GM23338 (cell line): ENCODE data around the gene MRGPRX2.

GRCh38 chr11:16899851-16900123 lies 114.4 kb downstream of the PLEKHA7 start:
- PRO-cap = no peak
- RAMPAGE, long total RNA = no peak

- PRO-cap = no peak
- RAMPAGE, long total RNA = start-site peak on the minus strand at chr11:16975025-16975048, 529 and 56 reads in 2 replicates
These were observed 39.4 kb downstream of the PLEKHA7 start for GRCh38 chr11:16974787-16975325.

GRCh38 chr11:16986976-16988132 lies 26.9 kb downstream of the PLEKHA7 start:
- PRO-cap = no peak
- RAMPAGE, long total RNA = no peak

GRCh38 chr11:17011473-17012754 lies 2.3 kb downstream of the PLEKHA7 start:
- PRO-cap = bidirectional peak, plus-strand start at chr11:17012498, minus-strand start at chr11:17012331
- RAMPAGE, long total RNA = no peak

DNA sequence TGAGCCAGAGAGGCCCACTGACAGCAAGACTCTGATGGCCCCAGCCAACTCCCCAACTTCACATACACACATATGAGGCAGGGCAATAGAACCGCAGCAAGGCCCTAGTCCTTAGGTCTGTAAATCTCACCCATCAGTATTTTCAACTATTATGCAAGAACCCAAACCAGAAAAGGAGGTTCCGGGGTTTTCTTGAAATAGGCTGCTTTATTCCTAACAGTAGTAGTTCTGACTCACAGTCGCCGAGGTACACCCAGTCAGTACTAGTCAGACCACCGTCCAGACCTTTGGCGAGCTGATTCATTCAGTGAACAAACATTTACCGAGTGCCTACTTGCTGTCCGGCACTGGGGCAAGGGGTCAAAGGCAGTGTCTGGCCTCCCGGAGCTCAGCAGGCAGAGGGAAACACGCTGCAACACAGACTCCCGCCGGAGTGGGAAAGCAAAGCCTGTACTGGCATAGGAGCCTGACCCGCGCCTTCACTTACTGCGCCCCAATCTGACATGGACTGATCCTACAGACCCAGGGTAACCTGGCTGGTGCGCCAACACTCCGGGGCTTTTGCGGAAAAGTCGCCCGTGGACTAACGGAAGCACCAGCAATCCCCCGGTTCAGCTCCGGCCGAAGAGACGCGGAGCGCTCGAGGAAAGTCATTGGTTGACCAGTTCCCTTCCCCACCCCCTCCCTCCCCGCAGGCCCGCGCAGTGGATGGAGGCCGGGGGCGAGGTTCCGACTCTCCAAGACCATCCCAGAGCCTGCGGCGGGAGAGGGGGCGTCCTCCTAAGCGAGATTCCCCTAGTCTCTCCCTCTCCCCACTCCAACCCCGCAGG lies 1.2 kb downstream of the PLEKHA7 start:
- PRO-cap = unidirectional peak, plus-strand start at position 222 of the sequence; bidirectional peak, plus-strand start at position 740 of the sequence, minus-strand start at position 585 of the sequence
- RAMPAGE, long total RNA = no peak

GRCh38 chr11:17015333-17015697 lies 1.1 kb upstream of the PLEKHA7 start:
- PRO-cap = no peak
- RAMPAGE, long total RNA = no peak

GRCh38 chr11:17073474-17074547 lies 3.7 kb downstream of the RPS13 start:
- PRO-cap = no peak
- RAMPAGE, long total RNA = no peak

- PRO-cap = no peak
- RAMPAGE, long total RNA = no peak
These were observed 25.7 kb upstream of the KCNJ11 start for GRCh38 chr11:17414073-17414676.

DNA sequence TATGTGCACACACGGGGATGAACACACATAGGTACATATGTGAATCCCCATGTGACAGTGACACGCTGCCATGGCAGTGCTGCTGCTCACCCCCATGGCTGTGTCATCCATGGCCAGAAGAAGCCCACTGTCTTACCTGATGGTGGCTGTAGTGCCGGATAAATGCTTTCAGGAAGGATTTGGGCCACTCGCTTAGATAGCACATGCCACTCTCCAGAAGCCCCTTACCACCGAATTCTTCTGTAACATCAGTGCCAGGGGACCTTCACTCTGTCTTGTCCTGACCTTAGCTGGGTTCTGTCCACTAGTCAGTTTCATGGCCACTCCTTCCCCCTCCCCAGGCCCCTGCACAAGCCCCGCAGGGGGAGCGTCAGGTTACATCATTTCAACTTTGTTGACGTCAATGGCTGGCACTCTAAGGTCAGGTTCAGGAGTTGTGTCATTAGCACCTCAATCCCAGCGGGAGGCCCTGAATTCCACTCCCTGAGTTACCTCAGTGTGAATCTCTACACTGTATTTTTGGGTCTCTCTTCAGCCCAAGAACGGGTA lies 10.6 kb downstream of the USH1C start:
- PRO-cap = no peak
- RAMPAGE, long total RNA = no peak

- PRO-cap = no peak
- RAMPAGE, long total RNA = no peak
These were observed 2.0 kb downstream of the USH1C start for GRCh38 chr11:17542138-17542606.

GRCh38 chr11:17542836-17543472 lies 1.3 kb downstream of the USH1C start:
- PRO-cap = no peak
- RAMPAGE, long total RNA = no peak

DNA sequence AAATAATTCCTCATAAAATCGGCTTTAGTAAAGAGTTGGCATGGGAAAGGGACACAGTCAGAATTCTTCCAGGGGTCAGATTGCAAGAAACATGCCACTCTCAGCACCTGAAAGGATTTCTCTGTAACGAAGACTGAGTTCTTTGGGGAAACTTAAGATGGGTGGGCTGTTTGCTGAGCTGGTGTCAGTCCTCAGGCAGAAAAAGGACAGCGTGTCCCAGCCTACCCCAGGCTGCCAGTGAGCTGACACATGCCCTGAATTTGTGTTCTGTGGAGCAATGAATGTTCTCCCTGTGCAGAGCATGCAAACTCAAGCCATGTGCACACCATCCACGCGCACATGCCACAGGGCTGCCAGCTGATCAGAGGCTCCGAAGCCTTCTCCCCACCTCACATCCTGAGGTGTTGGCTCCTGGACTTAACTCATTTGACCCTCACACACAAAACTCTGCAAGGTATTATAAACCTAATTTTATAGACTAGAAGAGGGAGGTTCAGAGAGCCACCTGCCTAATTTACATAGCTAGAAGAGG lies 104.9 kb downstream of the KCNC1 start:
- PRO-cap = no peak
- RAMPAGE, long total RNA = no peak

GRCh38 chr11:17921680-17922377 lies 91.0 kb downstream of the SERGEF start:
- PRO-cap = no peak
- RAMPAGE, long total RNA = no peak

DNA sequence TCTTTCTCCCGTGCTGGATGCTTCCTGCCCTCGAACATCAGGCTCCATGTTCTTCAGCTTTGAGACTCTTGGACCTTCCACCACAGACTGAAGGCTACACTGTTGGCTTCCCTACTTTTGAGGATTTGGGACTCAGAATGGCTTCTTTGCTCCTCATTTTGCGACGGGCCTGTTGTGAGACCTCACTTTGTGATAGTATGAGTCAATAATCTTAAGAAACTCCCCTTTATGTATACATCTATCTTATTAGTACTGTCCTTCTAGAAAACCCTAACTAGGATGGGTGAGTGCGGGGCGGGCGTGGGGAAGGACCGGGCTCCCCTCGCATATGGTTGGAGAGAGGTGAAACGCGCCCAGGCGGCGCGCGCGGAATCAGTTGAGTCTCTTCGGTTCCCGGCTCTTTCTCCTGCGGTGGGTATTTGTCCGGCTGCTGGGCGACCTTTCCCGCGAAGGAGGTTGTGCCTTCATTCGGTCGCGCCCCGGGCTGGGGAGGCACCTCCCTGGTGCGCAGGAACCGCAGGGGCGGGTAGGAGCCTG lies 27.8 kb downstream of the SAA4 start:
- PRO-cap = no peak
- RAMPAGE, long total RNA = no peak

- PRO-cap = no peak
- RAMPAGE, long total RNA = no peak
These were observed 6.7 kb upstream of the SAA1 start for GRCh38 chr11:18259264-18259918.

- PRO-cap = no peak
- RAMPAGE, long total RNA = no peak
These were observed 11.1 kb upstream of the LDHA start for GRCh38 chr11:18383315-18383523.

- PRO-cap = bidirectional peak, plus-strand start at chr11:18394777, minus-strand start at chr11:18394786; bidirectional peak, plus-strand start at chr11:18395099, minus-strand start at chr11:18394863
- RAMPAGE, long total RNA = no peak
These were observed 315 bp downstream of the LDHA start for GRCh38 chr11:18394720-18395035.

DNA sequence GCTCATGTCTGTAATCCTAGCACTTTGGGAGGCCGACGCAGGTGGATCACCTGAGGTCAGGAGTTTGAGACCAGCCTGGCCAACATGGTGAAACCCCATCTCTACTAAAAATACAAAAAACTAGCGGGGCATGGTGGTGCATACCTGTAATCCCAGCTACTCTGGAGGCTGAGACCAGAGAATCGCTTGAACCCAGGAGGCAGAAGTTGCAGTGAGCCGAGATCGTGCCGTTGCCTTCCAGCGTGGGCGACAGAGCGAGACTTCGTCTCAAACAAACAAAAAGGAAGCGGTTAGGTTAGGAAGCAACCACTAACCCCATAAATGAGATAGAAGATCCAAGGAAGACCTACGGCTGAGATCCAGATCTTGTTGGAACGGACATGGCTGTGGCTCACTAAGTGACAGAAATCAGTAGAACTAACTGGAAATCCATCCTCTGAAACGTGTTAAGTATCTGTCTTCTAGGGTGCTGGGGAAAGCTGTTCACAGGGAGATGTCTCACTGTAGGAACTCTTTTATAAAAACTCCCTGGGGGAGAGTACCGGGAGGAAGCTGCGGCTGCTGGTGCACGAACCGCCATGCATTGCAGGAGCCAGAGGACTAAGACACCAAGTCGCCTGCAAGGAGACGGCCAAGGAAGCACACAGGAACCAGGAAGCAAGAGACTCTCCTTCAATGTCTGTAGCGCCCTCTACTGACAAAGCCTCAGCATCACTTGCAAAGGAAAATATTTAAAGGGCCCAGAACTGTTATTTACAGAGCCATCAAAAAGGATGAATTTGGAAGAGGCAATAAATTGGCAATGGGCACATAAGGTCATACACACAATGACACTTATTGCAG lies 16.8 kb upstream of the SPTY2D1 start:
- PRO-cap = unidirectional peak, minus-strand start at position 607 of the sequence
- RAMPAGE, long total RNA = no peak

- PRO-cap = unidirectional peak, minus-strand start at chr11:18668644
- RAMPAGE, long total RNA = no peak
These were observed 30.2 kb upstream of the TMEM86A start for GRCh38 chr11:18668377-18668847.

DNA sequence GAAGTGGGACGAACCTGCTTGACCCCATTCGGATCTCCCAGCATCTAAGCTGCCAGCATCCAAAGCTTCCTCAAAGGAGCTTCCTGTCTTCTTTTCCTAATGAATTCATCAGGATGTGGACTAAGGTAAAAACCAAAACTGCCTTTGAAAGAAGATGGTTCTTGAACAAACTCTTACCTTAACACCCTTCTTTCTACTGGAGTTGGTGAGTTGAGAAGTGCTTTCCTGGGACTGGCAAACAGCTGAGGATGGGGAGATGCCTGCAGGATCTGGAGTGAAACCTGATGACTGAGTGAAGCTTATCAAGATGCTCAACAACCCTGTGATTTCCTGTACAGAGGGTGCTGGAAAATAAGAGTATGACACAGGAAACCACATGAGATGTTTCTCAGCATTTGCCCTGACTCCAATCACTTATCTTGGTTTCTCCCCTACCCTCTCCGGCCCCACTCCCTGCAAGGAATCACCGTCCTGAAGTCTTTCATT lies at the start of gene MRGPRX2:
MRGPRX2 (minus strand) TSS at position 276 of the 486 bp plus-strand sequence.
- PRO-cap = no peak
- RAMPAGE, long total RNA = no peak